Breast epithelium (tissue), 2 donors: Measurements from ENCODE around the genes SLC35F5, ACTR3 and INSIG2.

GRCh38 chr2:113156783-113157919 is 16.6 kb upstream of the PSD4 start:
- PRO-cap = unidirectional peak, plus-strand start at chr2:113157399; unidirectional peak, plus-strand start at chr2:113157415; unidirectional peak, plus-strand start at chr2:113157461
- RAMPAGE, long total RNA, 2 experiments = no peak in any of the 2 experiments

DNA sequence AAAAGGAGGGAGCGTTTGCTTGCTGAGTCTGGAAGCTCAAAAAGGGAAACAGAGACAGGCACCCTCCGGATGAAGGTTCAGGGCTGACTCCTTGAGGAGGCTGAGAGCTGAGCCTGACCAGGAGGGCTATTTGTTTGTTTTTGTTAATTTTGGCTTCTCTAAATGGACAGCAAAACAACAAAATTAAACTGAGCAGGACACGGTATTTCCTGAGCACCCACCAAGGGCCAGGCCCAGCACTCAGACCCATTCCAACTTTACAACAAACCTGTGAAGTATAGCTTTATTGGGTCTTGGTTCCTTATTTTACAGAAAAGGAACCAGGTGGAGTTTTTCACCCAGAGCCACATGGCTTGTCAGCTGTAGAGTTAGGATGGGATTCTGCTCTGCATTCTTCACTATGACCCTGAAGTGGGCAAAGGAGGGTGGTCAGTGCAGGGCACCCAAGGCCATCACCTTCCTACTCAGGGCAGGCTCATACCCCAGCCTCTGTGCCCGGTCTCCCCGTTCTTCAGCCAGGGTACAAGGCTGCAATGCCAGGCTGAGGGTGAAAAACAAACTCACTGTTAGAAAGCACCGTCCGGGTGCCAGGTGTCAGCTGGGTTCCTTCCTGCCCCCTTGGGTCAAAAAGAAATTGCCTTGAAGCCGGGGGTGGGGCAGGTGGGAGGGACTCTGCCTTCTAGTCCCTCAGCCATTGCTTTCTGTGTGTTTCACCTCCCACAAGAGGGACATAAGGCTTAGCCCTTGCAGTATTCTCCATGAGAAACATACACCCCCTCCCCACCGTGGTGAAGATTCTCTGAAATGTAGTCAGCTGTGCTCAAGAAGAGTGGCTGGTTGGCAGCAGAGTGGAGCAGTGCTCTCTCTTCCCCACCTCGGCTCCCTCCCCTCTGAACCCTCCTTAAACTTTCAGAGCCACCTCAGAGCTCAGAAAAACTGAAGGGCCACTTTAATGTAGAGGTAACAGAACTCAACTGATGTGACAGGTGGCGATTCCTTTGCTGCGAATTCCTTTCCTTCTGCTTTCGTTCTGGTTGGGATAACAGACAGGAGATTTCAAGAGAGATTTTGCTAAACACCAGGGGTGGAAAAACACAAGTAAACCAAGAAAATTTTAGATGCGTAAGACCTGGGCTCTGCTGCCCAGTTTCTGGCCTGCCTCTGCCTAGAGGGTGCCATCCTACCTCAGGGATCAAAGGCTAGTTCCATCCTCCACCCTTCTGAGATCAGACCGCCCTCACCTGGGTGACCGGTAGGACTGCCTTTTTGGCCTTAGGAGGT is 2.3 kb downstream of the PSD4 start:
- PRO-cap = no peak
- RAMPAGE, long total RNA, 2 experiments = no peak in any of the 2 experiments

GRCh38 chr2:113185496-113186250 is 11.9 kb downstream of the PSD4 start:
- PRO-cap = no peak
- RAMPAGE, long total RNA, 2 experiments = no peak in any of the 2 experiments

- PRO-cap = no peak
- RAMPAGE, long total RNA, 2 experiments = no peak in any of the 2 experiments
Measured at GRCh38 chr2:113209163-113209782, 35.5 kb downstream of the PSD4 start.

- PRO-cap = no peak
- RAMPAGE, long total RNA, 2 experiments = no peak in any of the 2 experiments
Measured at GRCh38 chr2:113218259-113218946, 44.6 kb downstream of the PSD4 start.

- PRO-cap = unidirectional peak, plus-strand start at chr2:113220190
- RAMPAGE, long total RNA, 2 experiments = no peak in any of the 2 experiments
Measured at GRCh38 chr2:113219812-113220480, 46.2 kb downstream of the PSD4 start.

DNA sequence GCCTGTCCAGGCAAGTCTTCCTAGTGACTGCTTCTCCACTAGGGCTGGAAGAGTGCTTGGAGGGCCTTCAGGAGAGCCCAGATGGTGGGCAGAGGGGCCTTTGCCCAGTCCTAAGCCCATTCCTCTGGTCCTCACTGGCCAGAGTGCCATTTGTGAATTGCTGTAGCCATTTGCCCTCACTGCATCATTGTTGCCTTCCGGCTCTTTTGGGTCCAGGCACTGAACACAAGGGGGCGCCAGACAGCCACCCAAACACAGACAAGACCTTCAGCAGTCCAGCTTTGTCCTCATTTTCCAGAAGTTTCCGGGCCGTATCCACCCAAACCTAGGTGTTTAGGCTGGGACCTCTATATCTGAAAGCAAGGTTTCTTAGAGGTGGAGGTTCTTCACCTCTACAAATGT is 29.6 kb downstream of the PAX8 start:
- PRO-cap = no peak
- RAMPAGE, long total RNA, 2 experiments = no peak in any of the 2 experiments

GRCh38 chr2:113541032-113541701 is 42.7 kb downstream of the FOXD4L1 start:
- PRO-cap = unidirectional peak, plus-strand start at chr2:113541473
- RAMPAGE, long total RNA, 2 experiments = no peak in any of the 2 experiments

DNA sequence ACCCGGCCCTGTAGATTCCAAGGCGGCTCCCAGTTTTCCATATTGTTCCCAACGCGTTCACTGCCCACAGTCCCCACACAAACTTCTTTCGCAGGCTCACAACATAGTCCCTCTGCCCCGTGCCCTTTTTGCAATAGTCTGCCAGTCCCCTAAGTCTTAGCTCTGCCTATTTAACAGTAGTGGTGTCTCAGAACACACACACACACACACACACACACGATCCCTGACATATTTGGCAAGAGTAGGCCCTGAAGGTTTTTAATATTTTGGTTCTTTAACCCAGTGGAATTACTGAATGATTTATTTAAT is 44.0 kb downstream of the FOXD4L1 start:
- PRO-cap = no peak
- RAMPAGE, long total RNA, 2 experiments = no peak in any of the 2 experiments

DNA sequence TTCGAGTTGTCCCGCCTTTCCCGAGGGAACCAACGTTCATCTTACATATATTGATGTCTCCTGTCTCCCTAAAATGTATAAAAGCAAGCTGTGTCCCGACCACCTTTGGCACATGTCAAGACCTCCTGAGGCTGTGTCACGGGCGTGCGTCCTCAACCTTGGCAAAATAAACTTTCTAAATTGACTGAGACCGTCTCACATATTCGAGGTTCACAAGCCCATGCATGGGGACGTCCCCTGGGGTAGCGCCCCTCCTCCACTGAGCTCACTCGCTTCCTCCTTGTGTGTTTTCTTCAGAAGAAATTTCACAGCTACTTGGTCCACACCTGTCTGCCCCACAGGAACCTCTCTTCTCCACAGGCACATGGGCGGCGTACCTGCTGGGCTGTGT is 567 bp upstream of the RABL2A start:
- PRO-cap = no peak
- RAMPAGE, long total RNA, 2 experiments = no peak in any of the 2 experiments

DNA sequence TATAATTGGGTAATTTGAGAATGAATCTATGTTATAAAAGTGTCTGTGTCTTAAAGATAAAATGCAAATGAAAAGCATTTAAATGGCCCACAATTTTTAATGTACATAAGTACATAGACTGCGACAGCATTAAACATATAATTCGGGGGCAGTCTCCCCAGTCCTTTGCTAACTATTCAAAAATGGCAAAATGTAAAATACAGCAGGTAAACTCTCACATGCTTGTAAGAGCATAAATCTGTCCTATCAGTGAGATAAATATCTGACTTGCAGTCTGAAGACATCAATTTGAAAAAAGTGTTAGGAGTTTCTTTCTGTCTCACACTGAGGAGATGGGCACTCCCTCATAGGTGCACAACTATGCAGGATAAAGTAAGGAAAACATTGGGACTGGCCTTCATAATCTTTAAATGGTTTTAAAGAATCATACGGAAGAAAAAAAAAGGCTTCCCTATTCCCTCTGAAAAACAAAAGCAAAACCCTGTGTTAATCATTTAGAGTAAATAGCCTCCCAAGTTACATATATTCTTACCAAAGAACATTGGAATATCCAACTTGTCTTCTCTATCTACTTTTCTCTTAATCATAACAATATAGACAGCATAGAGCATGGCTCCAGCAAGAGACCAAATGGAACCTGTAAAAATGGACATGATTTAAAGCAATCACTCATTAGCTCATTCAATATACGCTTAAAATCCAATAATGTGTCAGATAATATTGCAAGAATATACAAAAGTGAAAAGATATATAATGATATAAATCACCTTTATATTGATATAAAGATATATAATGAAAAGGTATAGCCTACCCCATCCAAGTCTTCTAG is 27.4 kb downstream of the SLC35F5 start:
- PRO-cap = no peak
- RAMPAGE, long total RNA, 2 experiments = no peak in any of the 2 experiments

DNA sequence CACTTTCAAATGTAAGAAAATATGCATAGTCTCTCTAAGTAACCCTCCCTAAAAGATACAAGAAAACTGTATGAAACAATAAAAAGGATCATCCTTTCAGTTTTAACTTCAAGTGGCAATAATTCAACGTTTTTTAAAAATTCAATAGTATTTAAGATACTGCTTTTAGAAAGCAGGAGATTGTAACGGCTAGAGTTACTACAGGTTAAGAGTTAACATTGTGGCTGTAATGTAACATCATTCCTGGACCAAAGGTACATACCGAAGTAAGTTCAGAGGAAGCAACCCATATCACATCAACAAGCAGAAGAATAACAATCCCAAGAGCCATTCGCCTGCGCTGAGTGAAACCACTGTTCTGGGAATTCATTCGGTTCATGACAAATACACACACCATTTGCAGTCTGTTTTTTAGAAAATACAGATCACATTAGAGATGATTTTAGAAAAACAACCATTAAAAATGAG is 1.5 kb downstream of the SLC35F5 start:
- PRO-cap = no peak
- RAMPAGE, long total RNA, 2 experiments = no peak in any of the 2 experiments

GRCh38 chr2:113755797-113756907 is at the start of gene SLC35F5:
TSS of gene SLC35F5 (minus strand) at chr2:113756642.
- PRO-cap = unidirectional peak, plus-strand start at chr2:113756184; bidirectional peak, plus-strand start at chr2:113756734, minus-strand start at chr2:113756614
- RAMPAGE, long total RNA, 2 experiments = start-site peak on the minus strand in 1 of 2 experiments, at chr2:113756578-113756614 at its widest, 413 reads per replicate

GRCh38 chr2:113881707-113882031 is 8.2 kb upstream of the ACTR3 start:
- PRO-cap = no peak
- RAMPAGE, long total RNA, 2 experiments = no peak in any of the 2 experiments

DNA sequence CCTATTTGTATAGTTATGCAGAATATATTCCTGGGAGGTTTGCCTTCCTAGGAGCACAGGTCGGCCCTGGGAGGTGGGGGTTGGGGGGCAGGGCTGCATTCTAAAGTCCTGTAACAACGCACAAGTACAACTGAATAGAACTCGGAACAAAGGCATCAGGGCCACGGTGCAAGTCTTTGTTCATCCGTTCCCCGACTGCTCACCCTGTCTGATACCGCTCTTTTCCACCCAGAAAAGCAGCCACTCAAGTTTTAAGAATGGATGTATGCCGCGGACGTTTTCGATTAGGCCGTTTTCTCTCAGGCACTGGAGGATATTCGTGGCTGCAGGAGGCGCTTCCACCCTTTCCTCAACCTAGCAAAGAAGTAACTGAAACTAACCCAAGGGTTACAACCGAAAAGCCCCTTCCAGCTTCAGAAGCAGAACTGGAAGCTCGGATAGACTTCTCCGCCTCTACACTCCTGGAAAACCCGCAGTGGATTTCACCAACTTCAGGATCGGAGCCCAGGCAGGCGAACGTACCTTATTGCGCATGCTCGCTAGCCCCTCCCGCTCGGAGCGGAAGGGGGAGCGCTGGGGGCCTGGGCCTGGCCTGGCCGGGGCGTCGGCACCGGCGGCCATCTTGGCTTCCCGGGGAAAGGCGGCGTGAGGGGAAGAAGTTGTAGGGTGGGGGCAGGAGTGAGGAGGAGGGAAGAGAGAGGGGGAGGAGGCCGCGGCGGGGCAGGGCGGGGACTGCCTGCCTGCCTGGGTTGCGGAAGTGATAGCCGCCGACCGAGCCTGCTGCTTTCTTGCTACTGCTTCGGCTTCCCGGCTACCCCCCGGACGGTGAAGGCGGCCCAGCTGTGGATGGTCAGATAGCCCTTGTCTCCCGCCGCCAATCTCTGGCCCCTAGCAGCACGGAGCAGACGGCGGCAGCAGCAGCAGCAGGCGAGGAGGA is at the start of gene ACTR3:
ACTR3 (plus strand) TSS at position 749 of the 937 bp plus-strand sequence.
- PRO-cap = bidirectional peak, plus-strand start at position 718 of the sequence, minus-strand start at position 427 of the sequence
- RAMPAGE, long total RNA, 2 experiments = start-site peak on the plus strand in 2 of 2 experiments, centred at positions 771 to 782 of the sequence, 781 to 2,119 reads per replicate; start-site peak on the minus strand in 1 of 2 experiments, centred at position 435 of the sequence, 12 reads per replicate

- PRO-cap = no peak
- RAMPAGE, long total RNA, 2 experiments = no peak in any of the 2 experiments
Measured at GRCh38 chr2:114442318-114442517, 223 bp upstream of the DPP10 start.

DNA sequence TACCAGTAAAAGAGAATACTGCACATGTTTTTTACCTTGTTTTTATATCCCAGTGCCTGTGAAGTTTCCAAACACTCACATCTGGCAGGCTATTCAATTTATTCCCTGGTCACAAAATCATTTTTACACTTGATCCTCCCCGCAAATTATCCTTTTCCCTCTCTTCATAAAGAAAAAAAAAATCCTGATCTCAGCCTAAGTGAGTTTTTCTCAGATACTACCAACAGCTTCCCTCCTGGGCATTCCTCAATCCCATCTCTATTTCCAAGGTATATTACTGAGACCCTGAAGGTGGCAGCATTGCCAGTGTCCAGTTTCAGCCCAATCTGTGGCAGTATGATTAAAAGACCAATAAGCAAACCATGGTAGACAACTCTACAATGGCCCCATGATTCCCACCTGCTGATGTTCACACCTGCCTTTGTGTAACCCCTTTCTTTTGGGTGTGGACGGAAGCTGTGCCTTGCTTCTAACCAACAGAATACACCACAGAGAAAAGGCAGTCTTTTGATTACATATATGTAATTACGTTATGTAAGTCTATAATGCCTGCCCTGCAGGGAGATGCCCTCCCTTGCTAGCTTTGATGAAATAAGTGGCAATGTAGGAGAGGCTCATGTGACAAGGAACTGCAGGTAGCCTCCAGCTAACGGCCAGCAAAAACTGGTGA is 45.1 kb downstream of the CCDC93 start:
- PRO-cap = no peak
- RAMPAGE, long total RNA, 2 experiments = no peak in any of the 2 experiments

DNA sequence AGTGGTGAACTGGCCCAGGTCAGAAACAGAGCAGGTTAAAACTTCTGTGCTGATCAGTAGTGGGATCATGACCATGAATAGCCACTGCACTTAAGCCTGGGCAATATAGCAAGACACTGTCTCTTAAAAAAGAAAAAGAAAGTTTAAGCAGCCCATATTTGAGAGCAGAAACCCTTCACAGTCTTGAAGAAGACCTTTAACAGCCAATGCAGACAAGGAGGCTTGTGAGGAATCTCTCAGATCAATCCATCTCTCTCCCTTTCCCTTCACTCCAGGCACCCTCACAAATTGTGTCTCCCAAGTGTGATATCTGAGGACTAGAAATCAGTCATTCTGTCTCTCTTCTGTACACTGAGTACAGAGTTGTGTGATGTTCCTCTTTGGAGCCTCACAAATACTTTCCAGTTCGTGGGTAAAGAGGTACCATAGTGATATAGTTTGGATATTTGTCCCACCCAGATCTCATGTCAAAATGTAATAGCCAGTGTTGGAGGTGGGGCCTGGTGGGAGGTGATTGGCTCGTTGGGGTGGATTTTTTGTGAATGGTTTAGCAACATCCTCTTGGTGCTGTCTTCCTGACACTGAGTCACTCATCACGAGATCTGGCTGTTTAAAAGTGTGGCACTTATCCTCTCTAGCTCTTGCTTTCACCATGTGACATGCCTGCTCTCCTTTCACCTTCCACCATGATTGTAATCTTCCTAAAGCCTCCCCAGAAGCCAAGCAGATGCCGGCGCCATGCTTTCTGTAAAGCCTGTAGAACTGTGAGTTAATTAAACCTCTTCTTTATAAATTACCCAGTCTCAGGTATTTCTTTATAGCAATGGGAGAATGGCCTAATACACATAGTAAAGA is 2.9 kb upstream of the CCDC93 start:
- PRO-cap = no peak
- RAMPAGE, long total RNA, 2 experiments = no peak in any of the 2 experiments

DNA sequence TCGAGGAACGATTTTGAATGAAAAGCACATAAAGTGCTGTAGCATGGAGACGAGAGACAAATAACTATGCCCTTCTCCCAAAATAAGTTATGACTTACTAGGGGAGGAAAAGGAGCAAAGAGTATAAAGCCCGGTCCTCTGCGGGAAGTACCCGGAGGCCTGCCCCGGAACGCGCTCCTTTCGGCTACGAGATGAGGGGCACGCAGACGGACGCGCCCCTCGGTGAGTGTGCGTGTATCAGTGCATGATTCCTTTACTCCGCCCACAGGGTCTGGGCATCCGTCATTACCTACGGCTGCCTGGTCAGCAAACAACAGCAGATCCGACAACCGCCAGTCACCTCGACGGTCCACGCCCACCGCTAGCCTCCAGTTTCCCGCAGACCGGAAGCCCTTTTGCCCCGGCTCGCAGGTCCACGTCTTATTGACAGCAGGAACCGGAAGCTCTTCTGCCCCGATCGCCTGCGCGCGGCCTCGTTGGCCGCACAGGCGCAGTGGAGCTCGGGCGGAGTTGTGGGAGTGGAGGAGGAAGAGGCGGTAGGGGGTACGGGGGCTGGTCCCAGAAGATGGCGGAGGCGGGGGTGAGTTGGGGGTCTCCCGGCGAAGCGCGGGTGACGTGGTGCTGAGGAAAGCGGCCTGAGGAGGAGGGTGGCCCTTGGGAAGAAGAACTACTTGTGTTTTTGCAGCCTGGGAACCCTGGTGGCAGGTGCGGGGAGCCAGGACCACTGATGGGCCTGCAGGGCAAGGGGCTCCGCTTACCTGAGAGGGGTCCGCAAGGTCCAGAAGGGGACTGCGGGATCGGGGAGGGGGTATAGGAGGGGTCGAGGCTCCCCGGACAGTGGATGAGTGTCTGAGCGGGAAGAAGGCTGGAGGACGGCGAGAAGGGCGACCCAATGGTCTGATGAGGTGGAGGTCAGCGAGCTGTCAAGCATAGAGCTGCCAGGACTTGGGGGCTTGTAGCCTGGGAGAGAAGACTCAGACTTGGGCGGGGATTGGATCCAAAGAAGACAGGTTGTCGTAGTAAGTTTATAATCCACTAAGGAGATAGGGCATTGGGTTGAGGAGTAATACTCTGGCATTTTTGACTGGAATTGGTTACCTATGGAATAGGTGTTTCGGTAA is at the start of gene INSIG2:
INSIG2 (plus strand) TSS at position 510 of the 1,121 bp plus-strand sequence.
- PRO-cap = bidirectional peak, plus-strand start at position 513 of the sequence, minus-strand start at position 397 of the sequence
- RAMPAGE, long total RNA, 2 experiments = start-site peak on the plus strand in 2 of 2 experiments, centred at positions 525 to 534 of the sequence, 66 to 437 reads per replicate; start-site peak on the minus strand in 1 of 2 experiments, centred at position 381 of the sequence, 20 reads per replicate

- PRO-cap = no peak
- RAMPAGE, long total RNA, 2 experiments = no peak in any of the 2 experiments
Measured at GRCh38 chr2:118169242-118169705, 81.0 kb downstream of the INSIG2 start.